ENCODE data around the gene DENND2A.

GRCh38 chr7:140241785-140242261 lies 65.0 kb upstream of the KDM7A start:
- PRO-cap, 2 experiments, result peak in 2 of 2 experiments; most common plus-strand start chr7:140242171 (in 2); most common minus-strand start chr7:140242116 (in 2)

GRCh38 chr7:140451417-140452287 lies 27.7 kb downstream of the MKRN1 start:
- PRO-cap, 2 experiments, result no peak in any of the 2 experiments

GRCh38 chr7:140601735-140602567 lies 38.7 kb downstream of the DENND2A start:
- PRO-cap, 2 experiments, result no peak in any of the 2 experiments

- PRO-cap, 2 experiments, result peak in 2 of 2 experiments; most common minus-strand start chr7:140640811 (in 2)
Observed at GRCh38 chr7:140640691-140641831, at the start of gene DENND2A. TSS of gene DENND2A (minus strand) at chr7:140640813.

DNA sequence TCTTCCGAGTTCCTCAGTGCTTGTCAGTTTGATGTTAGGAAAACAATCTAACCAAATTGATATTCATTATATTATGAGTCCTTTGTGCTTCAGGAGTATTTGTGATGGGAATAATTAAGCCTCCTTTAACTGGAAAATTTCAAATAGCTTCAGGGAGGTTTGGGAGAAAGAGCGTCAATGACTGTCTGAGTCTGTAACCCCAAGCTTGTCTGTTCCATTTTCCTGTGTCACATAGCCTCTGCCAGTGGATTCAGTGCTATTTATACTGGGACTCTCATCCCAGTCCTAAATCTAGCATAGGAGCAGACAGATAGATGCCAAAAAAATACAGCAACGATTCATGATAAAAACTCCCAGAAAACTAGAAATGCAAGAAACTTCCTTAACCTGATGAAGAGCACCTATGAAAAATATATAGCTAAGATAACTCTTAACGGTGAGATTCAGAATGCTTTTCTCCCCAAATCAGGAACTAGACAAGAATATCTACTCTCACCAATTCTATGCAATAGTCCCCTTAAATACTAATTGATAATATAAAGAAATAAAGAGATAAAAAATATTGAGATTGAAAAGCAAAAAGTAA lies 15.8 kb upstream of the AGK start:
- PRO-cap, 2 experiments, result no peak in any of the 2 experiments

GRCh38 chr7:141573503-141574019 lies 22.4 kb downstream of the AGK start:
- PRO-cap, 2 experiments, result no peak in any of the 2 experiments

GRCh38 chr7:141666004-141666496 lies 35.9 kb downstream of the DENND11 start:
- PRO-cap, 2 experiments, result no peak in any of the 2 experiments

- PRO-cap, 2 experiments, result no peak in any of the 2 experiments
Observed at GRCh38 chr7:142300632-142301236, 42.9 kb upstream of the PRSS58 start.

- PRO-cap, 2 experiments, result no peak in any of the 2 experiments
Observed at GRCh38 chr7:142327693-142328401, 70.0 kb upstream of the PRSS58 start.

GRCh38 chr7:142348844-142349295 lies 91.0 kb upstream of the PRSS58 start:
- PRO-cap, 2 experiments, result no peak in any of the 2 experiments

DNA sequence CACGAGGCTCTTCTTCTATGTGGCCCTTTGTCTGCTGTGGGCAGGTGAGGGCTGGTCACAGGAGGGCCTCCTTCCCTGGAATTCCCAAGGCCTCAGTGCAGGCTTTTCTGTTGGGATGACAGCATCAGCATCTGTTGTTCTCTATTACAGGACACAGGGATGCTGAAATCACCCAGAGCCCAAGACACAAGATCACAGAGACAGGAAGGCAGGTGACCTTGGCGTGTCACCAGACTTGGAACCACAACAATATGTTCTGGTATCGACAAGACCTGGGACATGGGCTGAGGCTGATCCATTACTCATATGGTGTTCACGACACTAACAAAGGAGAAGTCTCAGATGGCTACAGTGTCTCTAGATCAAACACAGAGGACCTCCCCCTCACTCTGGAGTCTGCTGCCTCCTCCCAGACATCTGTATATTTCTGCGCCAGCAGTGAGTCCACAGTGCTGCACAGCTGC lies 142.1 kb upstream of the PRSS58 start:
- PRO-cap, 2 experiments, result no peak in any of the 2 experiments

DNA sequence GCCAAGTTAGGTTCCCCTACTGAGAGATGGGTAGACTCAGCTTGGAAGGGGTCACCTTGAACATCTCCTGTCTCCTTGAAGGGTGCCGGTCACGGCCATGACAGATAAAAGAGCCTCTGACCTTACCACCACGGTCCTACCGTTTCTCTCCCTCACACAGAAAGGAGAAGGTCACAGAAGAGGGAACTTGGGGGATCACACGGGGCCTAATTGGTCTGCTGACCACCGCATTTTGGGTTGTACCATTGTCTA lies 17.0 kb downstream of the PRSS2 start:
- PRO-cap, 2 experiments, result no peak in any of the 2 experiments

DNA sequence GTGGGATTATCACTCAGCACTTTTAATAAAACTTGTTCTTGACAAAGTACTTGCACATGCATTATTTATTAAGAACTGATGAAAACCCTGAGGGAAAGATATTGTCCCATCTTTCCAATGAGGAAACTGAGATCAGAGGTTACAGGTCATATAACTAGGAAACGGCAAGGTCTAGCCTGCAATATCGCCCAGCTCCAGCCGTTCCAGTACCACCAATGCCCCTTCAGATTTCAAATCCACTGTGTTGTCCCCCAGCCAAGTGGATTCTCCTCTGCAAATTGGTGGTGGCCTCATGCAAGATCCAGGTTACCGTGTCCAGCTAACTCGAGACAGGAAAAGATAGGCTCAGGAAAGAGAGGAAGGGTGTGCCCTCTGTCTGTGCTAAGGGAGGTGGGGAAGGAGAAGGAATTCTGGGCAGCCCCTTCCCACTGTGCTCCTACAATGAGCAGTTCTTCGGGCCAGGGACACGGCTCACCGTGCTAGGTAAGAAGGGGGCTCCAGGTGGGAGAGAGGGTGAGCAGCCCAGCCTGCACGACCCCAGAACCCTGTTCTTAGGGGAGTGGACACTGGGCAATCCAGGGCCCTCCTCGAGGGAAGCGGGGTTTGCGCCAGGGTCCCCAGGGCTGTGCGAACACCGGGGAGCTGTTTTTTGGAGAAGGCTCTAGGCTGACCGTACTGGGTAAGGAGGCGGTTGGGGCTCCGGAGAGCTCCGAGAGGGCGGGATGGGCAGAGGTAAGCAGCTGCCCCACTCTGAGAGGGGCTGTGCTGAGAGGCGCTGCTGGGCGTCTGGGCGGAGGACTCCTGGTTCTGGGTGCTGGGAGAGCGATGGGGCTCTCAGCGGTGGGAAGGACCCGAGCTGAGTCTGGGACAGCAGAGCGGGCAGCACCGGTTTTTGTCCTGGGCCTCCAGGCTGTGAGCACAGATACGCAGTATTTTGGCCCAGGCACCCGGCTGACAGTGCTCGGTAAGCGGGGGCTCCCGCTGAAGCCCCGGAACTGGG lies 25.5 kb downstream of the PRSS2 start:
- PRO-cap, 2 experiments, result no peak in any of the 2 experiments

GRCh38 chr7:142800114-142800641 lies 29.4 kb downstream of the PRSS2 start:
- PRO-cap, 2 experiments, result no peak in any of the 2 experiments

GRCh38 chr7:142804455-142805481 lies 34.0 kb downstream of the PRSS2 start:
- PRO-cap, 2 experiments, result no peak in any of the 2 experiments

GRCh38 chr7:142815097-142815476 lies 39.8 kb upstream of the EPHB6 start:
- PRO-cap, 2 experiments, result no peak in any of the 2 experiments

DNA sequence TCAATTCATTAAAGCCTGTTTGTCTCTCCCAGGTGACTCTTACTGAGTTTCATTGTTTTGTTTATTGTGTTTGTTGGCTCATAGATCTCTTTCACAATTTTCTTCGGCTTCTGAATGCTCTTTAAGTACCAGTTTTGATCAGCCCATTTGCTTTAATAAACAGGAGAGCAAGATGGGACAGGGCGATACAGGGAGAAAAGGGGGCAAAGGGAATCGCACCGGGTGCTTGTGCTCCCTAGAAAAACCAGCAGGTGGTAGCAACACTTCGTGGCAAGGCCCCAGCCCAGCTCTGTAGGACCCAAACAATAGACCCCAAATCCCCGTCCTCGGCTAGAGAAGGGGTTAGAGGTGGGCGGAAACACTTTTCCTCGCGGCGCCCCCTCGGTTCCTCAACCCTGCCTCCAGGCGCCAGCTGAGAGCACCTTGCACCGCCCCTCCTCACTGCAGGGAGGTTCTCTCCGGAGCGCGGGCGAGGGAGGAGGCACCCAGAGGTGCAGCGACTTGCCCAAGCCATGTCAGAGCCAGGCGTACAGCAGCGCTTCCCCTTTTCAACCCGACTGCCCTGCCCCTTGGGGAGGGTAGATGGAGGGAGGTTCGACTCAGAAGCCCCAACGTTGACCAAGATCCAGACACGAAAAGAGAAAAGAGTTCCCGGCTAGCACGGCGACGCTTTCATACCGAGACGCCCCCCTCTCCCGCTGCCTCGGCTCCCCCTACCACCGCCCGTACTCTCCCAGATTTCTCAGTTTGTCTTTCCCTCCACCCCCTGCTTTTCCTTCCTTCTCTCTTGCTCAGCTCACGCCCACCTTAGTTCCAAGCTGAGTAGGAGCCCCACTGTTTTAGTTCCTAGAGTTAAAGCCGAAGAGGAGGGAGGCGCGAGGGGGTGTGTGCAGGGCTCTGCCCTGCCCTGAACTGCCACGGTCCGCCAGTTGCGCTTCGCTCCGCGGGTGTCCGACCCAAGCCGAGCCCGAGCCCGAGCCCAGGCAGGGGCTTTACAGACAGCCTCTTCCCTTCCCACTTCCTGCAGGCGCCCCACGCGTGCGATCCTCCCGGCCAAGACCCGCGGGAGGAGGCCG lies 741 bp upstream of the EPHB6 start:
- PRO-cap, 2 experiments, result peak in 1 of 2 experiments; most common minus-strand start position 914 of the sequence (in 1)

DNA sequence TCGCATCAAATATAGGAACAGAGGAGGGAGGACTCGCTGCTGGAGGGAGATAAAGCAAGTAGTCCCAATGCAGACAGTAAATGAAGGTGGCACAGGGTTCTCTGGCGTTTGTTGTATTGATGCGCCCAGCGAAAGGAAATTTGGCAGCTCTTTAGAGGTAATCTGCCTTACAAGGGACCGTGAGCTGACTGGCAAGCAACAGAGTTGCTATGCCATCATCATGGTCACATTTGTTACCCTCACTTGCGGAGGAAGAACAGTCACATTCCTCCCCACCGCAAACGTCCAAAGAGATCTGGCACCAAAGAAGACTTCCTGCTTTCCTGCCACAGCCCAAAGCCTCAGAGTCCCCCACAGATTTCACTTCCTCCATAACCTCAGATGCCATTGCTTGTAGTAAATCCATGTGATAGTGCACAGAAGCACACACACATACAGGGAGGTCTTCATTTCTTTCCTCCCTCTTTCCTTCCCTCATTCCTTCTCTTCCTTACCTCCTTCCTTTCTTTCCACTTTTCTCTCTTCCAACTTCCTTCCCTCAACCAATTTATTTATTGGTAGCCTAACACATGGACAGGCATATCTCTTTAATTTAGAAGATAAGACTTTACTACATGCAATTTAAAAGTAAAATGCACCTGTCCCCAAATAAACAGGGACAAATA lies 15.9 kb upstream of the TAS2R40 start:
- PRO-cap, 2 experiments, result no peak in any of the 2 experiments

GRCh38 chr7:143294196-143294812 lies 6.2 kb downstream of the CASP2 start:
- PRO-cap, 2 experiments, result no peak in any of the 2 experiments

DNA sequence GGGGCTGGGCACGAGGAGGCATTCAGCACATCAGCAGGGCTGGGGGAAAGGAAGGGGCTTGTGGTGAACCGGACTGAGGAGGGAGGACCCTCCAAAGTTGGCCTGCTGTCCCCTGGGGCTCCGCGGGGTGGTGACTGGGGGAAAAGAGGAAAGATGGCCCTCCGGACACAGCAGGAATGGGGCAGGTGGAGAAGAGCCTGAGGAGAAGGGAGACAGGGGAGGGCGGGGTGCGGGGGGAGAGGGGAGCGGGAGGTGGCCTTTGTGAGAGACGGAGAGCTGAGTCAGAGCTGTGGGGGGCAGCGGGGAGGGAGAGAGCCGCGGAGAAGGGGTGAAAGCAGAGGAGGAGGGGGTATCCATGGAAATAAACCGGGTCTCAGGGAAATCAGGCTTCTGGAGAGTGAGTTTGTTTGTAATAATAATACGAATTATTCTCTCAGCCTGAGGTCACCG lies 1.4 kb downstream of the FAM131B start:
- PRO-cap, 2 experiments, result no peak in any of the 2 experiments

Data from Colon Carcinoma Metastatic in the Brain (tissue), 2 donors.